Cardiac muscle cell (in vitro differentiated cells and primary cell): ENCODE data around the gene ANKRD36B.

DNA sequence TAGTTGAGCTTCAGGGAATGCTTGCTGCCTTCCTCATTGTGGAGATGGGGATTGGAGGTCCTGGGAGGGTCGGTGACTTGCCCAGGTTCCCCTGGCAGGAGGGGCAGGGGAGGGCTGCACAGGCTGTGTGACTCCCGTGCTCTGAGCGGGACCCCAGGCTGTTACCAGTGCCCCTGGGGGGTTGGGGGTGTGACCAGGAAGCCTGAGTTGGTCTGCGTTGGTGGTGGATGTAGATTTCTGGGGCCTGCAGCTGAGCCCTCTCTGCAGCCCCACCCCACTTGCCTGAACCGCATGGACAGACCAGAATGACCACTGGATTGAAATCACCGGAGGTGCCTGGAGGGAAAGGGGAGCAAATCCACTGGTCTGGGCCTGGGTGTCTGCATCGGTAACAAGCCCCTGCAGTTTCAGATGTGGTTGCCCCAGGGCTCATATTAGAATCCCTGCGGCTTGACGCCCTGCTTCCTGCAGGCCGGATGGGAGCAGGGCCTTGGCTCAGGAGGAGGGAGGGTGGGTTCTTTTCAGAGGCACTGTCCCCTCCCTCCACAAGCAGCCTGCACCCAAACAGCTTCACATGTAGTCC, 16.4 kb downstream of the ARID5A start:
- RAMPAGE, long total RNA = no peak
- RRBS = no CpG with 5 or more reads among the region's 10 CpGs

DNA sequence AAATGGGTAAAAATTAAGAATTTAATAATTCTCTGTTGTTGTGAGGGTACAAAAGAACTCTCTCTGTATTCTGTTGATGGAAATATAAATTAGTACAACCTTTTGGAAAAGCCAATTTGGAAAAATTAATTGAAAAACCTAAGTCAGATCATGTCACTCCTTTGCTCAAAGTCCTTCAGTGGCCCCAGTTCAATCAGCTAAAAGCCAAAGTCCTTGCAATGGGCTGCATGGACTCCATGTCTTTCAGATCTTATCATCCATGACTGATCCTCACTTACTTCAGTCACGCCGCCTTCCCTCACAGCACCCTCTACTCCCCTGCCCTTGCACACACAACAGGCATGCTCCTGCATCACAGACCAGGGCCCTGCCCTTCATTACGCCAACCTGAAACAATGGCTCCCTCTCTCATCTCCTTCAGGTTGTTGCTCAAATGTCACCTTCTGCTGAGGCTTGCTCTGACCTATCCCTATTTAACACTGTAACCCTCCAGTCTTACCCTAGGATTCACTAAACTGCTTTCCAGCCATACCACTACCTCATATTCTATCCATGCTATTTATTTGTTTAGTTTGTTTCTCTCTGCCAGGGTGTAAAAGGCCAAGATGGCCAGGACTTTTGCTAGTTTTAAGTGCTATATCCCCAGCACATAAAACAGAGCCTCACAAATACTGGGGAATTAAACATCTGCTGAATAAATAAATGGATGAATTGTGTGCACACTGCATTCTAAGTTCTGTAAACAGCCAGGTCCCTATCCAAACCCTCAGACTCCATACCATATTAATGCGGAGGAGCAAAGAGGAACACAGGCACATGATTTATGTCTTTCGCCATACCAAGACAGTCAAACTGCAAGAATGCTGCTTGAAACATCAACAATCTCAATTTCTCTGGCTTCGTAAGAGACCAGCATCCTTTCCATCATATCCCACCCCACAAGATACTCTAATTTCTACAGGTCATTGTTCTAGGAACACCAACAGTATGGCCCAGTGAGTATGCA, 15.3 kb downstream of the KANSL3 start:
- RAMPAGE, long total RNA = no peak
- RRBS = no CpG with 5 or more reads among the region's 6 CpGs

- RAMPAGE, long total RNA = no peak
- RRBS = 5% methylated on average over 5 of the region's 34 CpGs
These were observed 1.2 kb downstream of the KANSL3 start for GRCh38 chr2:96636575-96637723.

- RAMPAGE, long total RNA = no peak
- RRBS = 62% methylated on average over 2 of the region's 18 CpGs
These were observed 598 bp downstream of the CNNM4 start for GRCh38 chr2:96761344-96761655.

- RAMPAGE, long total RNA = no peak
- RRBS = no CpG with 5 or more reads among the region's 16 CpGs
These were observed 7.4 kb downstream of the CNNM4 start for GRCh38 chr2:96767920-96768741.

GRCh38 chr2:96806368-96807453, 9.4 kb upstream of the CNNM3 start:
- RAMPAGE, long total RNA = no peak
- RRBS = no CpG with 5 or more reads among the region's 34 CpGs

DNA sequence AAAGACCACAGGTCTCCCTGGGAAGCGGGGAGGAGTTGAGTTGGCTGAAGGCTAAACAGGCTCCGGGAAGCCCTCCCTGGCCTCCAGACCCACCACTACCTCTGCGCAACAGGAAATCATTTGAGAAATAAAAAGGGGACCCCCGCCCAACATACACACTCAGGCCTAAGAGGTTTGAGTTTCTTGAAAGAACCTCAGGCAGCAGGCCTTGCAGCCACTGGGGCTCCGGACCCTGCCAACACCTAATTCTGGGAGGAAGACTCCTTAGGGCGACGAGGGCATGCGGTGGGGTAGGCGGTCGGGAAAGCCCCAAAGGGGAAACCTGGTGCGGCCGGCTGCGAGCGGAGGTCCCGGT, 1.8 kb downstream of the SEMA4C start:
- RAMPAGE, long total RNA = no peak
- RRBS = 0% methylated on average over 4 of the region's 15 CpGs

GRCh38 chr2:96875360-96875791, 5.5 kb upstream of the SEMA4C start:
- RAMPAGE, long total RNA = no peak
- RRBS = no CpG with 5 or more reads among the region's 6 CpGs

DNA sequence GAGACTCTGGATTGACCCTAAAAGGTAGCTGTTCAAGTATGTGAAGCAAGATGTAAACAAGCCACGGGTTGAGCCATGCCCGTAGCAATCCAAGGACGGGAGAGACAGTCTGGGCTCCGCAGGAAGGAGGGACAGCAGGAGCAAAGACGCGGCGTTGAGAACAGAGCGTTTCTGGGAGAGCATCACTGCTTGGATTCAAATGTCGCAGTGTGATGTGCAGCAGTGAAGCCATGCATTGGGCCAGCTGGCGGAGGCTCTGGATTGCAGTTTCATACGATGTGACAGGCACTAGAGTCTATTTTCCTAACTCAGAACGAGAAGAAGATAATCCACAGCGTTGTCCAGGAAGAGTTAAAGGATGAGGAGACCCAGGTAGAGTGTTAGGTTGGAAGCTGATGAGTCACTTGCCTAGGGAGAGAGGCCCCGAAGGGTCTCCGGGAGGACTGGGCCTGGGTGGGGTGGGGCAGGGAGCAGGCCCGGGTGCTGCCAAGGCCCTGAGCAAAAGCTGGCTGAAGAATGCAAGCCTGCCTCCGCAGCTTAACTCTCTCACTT, 17.6 kb upstream of the SEMA4C start:
- RAMPAGE, long total RNA = no peak
- RRBS = 10% methylated on average over 2 of the region's 17 CpGs

DNA sequence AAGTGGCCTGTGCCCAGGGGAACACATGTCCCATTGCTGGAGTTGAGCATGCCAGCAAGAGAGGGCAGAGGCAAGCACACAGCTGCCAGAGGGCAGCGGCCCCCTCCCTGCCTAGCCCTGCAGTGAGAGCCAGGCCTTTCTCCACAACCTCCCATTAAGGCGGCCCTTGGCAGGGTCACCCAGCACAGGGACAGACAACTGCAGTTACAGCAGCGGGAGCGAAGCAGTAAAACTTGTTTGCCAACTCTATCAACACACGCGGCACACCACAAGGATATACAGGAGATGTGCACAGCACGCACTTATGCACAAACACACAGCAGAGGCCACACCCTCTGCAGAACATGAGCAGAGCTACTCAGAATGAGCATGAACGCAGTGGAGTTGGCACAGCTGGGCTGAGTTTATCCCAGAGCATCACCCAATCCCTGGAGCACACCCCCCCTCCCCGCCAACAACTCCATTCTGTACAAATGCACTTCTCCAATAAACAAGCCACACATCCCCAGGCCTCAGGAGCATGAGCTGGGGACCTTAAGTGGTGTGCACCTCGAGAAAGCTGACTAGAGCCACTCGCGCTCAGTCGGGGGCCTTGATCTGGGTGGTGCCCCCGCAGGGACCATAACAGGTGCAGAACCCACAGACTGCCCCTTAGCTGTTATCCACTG, 18.7 kb upstream of the SEMA4C start:
- RAMPAGE, long total RNA = no peak
- RRBS = no CpG with 5 or more reads among the region's 14 CpGs

DNA sequence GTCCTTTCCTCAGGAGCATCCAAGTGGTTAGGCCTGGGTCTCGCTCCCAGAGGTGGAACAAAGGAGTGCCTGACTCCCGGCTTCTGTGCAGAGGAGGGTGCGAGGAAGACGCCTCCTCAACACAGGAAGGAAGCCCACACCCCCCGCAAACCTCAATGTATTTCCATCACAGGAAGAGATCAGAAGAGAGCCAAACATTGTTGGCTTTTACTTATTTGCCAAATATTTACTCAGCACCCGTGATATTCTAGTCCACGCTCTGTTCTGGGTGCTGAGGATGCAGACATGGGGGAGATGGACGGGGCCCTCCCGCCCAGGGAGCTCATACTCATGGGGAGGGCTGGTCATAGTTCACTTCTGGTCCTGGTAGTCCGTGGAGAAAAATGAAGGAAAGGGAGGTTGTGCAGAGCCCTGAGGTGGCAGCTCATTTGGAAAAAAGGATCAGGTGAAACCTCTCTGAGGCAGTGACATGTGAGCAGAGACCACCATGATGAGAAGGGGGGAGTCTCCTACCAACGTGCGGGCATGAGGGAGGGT, 44.0 kb upstream of the SEMA4C start:
- RAMPAGE, long total RNA = no peak
- RRBS = no CpG with 5 or more reads among the region's 12 CpGs

GRCh38 chr2:96924031-96924705, 54.3 kb upstream of the SEMA4C start:
- RAMPAGE, long total RNA = no peak
- RRBS = no CpG with 5 or more reads among the region's 19 CpGs

GRCh38 chr2:96954192-96955015, 32.0 kb downstream of the FAM178B start:
- RAMPAGE, long total RNA = no peak
- RRBS = no CpG with 5 or more reads among the region's 14 CpGs

DNA sequence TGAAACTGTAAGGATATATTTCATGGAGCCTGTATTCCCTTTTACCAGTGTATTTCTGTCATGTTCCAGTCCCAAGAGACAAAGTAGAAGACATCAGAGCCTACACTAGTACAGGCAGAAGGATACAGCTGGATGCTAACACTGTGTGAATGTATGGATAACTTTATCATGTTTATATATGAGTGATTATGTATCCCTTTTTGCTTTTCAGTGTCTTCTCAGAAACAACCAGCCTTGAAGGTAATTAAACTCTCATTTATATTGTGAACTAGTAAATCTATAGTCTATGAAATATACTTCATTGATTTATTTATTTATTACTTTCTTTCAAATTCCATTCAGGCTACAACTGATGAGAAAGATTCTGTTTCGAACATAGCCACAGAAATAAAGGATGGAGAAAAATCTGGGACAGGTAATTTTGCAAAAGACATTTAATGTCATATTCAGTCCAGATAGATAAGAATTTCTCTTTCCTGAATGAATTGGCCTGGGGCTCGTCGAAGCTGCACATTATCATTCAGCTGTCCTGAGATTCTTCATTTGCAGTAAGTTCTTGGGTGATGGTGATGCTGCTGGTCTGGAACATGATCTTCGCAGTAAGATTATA, 77.9 kb downstream of the ANKRD36 start:
- RAMPAGE, long total RNA = no peak
- RRBS = no CpG with 5 or more reads among the region's 4 CpGs

DNA sequence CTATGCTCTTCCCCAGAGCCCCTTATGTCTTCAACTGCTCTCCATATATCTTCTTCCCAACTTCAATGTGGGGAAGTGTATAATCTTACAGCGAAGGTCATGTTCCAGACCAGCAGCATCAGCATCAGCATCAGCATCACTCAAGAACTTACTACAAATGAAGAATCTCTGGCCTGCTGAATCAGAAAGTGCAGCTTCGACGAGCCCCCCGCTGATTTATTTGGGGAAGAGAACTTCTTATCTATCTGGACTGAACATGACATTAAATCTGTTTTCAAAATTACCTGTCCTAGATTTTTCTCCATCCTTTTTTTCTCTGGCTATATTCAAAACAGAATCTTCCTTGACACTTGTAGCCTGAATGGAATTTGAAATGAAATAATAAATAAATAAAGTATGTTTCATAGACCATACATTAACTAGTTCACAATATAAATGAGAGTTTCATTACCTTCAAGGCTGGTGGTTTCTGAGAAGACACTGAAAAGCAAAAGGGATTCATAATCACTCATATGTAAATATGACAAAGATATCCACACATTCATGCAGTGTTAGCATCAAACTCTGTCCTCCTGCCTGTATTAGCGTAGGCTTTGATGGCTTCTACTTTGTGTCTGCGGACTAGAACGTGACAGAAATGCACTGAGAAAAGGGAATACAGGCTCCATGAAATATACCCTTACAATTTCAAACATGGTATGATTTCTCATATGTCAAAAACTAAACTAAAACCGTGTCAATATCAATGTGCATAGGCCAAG, 40.4 kb downstream of the ANKRD36B start:
- RAMPAGE, long total RNA = no peak
- RRBS = no CpG with 5 or more reads among the region's 8 CpGs

GRCh38 chr2:97589283-97590453, at the start of gene ANKRD36B:
ANKRD36B (minus strand) TSS chr2:97589877.
- RAMPAGE, long total RNA = no peak
- RRBS = no CpG with 5 or more reads among the region's 98 CpGs

DNA sequence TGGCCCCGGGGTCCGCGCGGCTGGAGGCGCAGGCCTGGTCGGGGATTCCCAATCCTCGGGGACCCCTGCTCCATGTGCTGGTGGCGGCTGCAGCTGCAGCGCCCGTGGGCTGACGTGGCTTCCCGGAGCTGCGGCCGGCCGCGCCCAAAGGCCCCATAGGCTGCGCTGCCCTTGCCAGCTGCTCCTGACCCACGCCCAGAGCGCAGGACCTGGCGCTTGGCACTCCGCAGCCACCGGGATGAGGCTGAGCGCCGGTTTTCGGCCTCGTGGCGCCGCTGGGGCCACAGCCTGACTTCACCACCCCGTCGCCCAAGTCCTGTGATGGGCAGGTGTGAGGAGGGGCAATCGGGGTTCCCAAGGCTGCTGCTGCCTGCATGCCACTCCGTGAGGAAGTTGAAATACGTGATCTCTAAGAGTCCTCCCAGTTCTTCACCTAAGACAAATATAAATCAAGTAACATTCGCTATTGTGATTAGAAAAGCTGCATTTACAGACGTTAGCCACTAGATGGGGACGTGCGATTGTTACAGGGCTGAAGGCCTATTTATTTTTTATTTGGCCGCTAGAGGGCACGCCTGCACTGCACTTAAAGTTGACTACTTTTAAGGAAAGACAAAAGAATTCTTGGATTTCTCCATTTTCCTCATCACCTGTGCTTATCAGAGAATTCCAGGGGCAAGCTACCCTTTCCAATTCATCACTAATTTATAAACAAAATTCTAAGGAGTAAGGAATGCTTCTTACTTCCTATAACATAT, 956 bp upstream of the ANKRD36B start:
- RAMPAGE, long total RNA = no peak
- RRBS = no CpG with 5 or more reads among the region's 39 CpGs

GRCh38 chr2:97788028-97789188, 75.0 kb downstream of the ZAP70 start:
- RAMPAGE, long total RNA = no peak
- RRBS = no CpG with 5 or more reads among the region's 19 CpGs

DNA sequence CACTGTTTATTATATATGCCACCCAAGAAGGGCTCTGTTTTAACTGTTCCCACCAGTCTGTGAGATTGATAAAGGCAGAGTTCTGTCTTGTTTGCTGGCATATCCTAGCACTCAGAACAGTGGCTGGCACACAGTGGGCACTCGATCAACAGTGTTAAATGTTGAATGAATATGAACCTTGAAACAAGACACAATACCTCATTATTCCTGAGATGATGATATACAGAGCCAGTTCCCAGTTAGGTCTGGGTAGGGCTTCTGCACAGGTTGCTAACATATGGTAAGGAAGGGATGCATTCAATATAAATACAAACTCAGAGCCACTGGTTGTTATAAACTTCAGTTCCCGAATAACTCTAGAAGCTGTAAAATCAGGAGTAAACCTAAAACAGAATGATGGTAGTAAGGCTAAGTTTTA, 81.4 kb downstream of the ZAP70 start:
- RAMPAGE, long total RNA = no peak
- RRBS = no CpG with 5 or more reads among the region's 2 CpGs

DNA sequence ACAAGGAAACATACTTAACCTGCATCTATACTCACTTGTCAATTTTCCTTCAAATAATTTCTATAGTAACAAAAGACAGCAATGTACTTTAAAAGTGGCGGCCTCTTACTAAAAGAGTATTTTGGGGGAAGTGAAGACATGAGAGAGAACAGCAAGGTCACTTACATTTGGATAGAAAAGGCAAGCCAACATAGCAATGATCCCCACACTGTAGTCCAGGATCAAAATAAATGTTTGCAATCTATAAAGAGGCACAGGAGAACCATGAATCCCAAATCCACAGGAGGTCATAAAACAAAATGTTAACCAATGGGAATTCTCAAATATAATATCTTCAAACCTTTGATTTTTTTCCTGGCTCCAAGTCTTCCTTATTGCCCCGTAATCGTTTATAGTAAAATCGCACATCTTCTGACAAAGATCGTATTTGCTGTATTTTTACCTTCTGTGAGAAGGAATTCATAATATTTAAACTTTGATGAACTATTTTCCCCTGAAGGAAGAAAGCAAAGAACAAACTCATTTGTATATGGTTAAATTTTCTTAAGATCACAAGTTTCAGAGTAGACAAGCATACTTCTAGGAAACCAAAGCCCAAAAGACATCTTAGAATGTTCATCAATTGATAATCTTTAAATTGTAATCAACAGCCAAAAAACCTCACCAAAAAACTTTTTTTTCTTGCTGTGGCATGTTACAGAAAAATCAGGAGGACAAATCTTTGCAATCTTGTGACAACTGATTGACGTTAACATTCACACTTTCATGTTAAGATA, 92.0 kb downstream of the ZAP70 start:
- RAMPAGE, long total RNA = no peak
- RRBS = no CpG with 5 or more reads among the region's 6 CpGs